Left ventricle myocardium (tissue), 1 donor: ENCODE data around the genes PAFAH2 and PIGV.

- PRO-cap = no peak
These were observed 685 bp upstream of the STMN1 start for GRCh38 chr1:25906740-25907467.

GRCh38 chr1:25907468-25907941 is 1.3 kb upstream of the STMN1 start:
- PRO-cap = no peak

- PRO-cap = unidirectional peak, minus-strand start at chr1:25997969; bidirectional peak, plus-strand start at chr1:25998404, minus-strand start at chr1:25998076
These were observed at the start of gene PAFAH2 for GRCh38 chr1:25997595-25998245. PAFAH2 (minus strand) TSS chr1:25998063.

GRCh38 chr1:25998246-25998725 is 423 bp upstream of the PAFAH2 start:
- PRO-cap = bidirectional peak, plus-strand start at chr1:25998404, minus-strand start at chr1:25998076

GRCh38 chr1:26064198-26064726 is 3.2 kb downstream of the TRIM63 start:
- PRO-cap = no peak

DNA sequence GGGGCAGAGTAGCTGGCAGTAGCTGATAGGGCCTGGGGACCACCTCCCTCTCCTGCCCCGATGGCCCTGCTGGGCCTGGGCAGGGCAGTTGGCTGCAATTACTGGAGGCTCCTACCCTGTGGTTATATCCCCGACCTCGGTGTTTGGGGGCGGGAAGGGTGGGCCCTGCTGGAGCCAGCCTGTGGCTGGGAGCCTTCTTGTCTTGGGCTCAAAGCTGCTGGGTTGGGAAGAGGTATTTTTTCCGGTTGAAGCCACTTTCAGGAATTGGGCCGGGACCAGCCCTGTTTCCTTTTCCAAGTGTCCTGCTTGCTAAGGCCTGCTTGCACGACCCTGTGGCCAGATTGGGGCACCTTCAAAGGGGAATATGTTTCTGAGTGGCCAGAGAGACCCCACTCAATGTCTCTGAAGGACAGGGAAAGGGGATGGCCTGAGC is 1.8 kb downstream of the FAM110D start:
- PRO-cap = bidirectional peak, plus-strand start at position 254 of the sequence, minus-strand start at position 100 of the sequence

GRCh38 chr1:26161119-26162441 is 2.7 kb downstream of the FAM110D start:
- PRO-cap = bidirectional peak, plus-strand start at chr1:26161794, minus-strand start at chr1:26161922; bidirectional peak, plus-strand start at chr1:26162059, minus-strand start at chr1:26162137

GRCh38 chr1:26288556-26288984 is 8.7 kb downstream of the SH3BGRL3 start:
- PRO-cap = no peak

DNA sequence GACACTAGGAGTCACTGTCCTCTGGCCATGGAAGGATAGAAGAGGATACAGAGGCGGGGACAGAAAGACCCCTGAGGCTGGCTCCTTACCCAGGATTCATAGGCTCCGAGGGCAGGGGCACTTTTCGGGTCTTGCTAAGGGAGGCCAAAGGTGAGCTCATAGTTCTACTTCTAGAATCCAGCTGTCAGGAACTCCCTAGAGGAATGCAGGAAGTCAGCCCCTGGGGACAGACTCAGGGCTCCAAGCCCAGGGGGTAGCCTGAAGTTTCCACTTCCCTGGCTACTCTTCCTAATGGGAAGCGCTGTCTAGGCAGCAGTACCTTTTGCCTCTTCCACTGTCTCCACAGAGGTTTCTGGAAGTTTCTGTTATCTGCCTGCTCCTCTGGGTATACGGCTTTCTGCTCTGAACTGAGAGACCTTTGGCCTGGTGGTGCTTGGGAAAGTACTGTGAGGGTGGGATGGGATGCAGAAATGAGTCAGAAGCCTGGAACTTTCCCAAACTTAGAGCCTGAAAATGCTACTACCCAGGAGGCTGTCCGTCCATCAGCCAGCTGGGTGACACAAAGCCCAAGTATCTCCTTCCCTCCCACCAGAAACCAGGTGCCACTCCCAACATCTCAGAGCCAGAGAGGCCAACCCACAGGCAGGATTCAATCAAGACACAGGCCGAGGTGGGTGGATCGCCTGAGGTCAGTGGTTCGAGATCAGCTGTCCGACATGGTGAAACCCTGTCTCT is 3.5 kb downstream of the UBXN11 start:
- PRO-cap = no peak

GRCh38 chr1:26473353-26473961 is 1.2 kb downstream of the HMGN2 start:
- PRO-cap = no peak

DNA sequence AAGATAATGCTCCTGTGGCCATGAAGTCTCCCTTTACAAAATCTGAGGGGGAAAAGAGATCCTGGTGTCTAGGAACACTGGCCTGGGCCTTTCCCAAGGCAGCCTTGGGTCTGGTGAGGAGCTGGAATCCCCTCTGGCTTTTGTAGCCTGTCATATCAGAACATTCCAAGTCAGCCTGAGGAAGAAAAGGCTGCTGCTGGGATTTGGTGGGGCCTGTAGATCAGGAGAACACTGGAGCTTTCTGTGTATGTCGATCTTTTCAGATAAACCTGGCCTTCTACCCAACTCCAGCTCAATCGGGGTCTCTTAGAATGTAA is 1.6 kb upstream of the ARID1A start:
- PRO-cap = no peak

DNA sequence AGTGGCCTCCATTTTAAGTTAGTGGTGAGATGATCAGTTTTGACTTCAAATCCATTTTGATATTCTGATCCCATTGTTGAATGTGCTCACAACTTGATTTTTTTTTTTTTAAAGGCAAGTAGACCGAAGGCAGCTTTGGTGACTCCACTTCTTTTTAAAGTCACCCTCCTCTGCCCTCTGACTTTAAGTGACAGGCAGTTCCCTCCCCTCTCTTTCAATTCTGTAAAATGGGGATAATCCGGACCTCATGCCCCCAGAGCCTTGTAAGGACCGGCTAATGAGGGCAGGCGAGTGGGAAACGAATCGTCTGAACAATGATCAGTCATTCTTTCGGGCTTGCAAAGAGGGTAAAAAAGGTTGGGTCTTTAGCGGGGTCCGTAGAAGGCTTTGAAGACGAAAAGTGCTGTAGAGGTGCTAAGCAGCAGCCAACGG is 885 bp upstream of the ARID1A start:
- PRO-cap = no peak

- PRO-cap = no peak
These were observed 1.6 kb downstream of the ARID1A start for GRCh38 chr1:26697450-26697716.

GRCh38 chr1:26711349-26711905 is 15.6 kb downstream of the ARID1A start:
- PRO-cap = no peak

GRCh38 chr1:26768666-26769291 is 19.0 kb upstream of the PIGV start:
- PRO-cap = no peak

DNA sequence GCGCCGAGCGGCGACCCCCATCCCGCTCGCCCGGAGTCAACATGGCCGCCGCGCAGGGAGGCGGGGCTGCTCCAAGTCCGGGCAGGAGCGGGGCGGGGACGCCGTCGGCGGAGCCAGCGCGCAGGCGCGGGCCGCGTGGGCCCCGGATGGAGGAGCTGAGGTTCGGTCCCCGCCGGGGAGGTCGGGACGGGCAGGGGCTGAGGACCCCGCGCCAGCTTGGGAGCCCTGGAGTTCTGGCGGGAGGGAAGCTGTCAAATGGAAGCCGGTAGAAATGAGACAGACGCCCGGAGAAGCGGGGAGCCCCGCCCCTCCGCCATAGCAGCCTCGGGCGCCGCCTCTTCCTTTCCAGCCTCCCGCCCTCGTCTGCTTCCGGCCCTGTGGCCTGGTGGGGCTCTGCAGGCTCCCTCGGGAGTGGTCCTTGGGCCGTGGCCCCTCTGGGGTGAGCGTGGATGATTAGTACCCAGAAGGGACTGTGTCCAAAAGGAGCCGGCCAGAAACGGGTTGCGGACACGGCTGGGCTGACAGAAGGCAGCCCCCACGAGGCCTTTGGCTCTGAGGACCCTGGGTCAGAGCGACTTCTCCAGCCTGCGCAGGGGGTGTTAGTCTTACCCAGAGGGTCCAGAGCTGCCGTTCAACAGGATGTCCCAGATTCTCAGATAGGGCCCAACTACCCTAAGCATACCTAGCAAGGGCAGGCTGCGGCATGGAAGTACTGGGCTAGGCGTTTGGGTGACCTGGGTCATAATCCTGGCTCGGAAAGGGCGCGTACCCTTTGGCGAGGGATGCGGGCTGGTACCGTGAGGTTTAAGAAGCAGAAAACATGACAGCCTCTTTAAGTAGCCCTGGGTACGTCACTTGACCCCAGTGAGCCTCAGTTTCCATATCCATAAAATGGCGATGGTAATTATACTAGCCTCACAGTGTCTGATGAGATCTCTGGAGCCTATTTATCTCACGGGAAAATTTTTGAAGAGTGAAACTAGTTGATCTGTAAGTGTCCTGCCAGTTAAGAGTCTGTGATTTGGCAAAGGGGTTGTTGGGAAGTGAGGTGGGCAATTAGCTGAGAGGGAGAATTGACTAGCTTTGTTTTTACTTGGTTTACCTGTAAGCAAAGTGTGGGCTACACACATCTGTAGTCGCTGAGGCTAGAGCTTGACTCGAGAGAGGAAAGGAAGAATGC is at the start of gene PIGV:
PIGV (plus strand) TSS at position 121 of the 1,180 bp plus-strand sequence.
- PRO-cap = bidirectional peak, plus-strand start at position 123 of the sequence, minus-strand start at position 43 of the sequence; bidirectional peak, plus-strand start at position 366 of the sequence, minus-strand start at position 253 of the sequence

- PRO-cap = no peak
These were observed 12.8 kb downstream of the PIGV start for GRCh38 chr1:26800605-26800816.

DNA sequence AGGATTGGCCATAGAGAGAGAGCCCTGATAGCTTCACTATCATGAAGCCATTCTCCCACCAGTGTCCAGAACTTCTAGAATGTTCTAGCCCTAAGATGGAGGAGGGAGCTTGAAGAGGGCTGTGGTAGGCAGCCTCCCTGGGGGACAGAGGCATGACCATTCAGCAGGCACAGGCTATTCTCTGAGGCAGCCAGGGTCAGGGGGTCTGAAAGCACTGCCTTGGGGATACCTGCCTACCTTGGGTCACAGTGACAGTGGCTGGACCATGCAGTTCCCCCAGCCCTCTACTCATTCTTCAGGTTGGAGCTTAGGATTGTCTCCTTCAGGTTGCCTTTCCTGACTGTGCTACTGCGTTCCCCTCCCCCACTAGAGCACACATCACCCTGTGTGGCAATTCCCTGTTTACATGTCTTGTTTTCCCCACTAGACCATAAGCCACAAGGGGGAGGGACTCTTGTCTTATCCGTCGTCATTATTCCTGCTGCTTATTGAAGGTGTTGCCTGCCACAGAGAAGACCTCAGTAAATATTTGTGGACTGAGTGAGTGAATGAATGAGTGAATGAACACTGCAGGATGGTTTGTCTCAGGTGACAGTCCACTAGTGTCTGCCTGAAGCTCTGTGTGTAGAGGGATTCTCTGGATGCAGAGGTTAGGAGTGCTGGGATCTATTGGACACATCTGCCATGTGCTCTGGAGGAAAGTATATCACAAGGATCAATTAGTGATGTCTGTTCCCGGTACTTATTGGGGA is 5.2 kb downstream of the ZDHHC18 start:
- PRO-cap = no peak

DNA sequence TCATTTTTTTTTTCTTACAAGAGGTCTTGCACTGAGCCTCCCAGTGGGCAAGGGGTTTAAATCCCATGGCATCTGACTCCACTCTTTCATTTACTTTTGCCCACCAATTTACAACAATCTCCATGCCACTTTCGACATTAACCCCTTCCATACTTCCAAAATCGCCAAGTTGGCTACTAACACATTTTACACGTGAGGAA is 894 bp downstream of the GPN2 start:
- PRO-cap = no peak

GRCh38 chr1:26911133-26911558 is 2.6 kb downstream of the NR0B2 start:
- PRO-cap = no peak